ENCODE measurements around the gene DNAJB4.

- RAMPAGE, long total RNA, result no peak
- RRBS, 2 experiments, result 72 to 82% methylated on average over 2 of the region's 4 CpGs
CAGE:
- cytosol, long polyA minus RNA, result no peak
- cytosol, long polyA plus RNA, result no peak
- long polyA plus RNA, result no peak
- nucleolus, long total RNA, result no peak
- nucleus, long polyA plus RNA, result no peak
- nucleus, long total RNA, result no peak
Observed at GRCh38 chr1:76958499-76959203, 91.4 kb downstream of the ST6GALNAC5 start.

DNA sequence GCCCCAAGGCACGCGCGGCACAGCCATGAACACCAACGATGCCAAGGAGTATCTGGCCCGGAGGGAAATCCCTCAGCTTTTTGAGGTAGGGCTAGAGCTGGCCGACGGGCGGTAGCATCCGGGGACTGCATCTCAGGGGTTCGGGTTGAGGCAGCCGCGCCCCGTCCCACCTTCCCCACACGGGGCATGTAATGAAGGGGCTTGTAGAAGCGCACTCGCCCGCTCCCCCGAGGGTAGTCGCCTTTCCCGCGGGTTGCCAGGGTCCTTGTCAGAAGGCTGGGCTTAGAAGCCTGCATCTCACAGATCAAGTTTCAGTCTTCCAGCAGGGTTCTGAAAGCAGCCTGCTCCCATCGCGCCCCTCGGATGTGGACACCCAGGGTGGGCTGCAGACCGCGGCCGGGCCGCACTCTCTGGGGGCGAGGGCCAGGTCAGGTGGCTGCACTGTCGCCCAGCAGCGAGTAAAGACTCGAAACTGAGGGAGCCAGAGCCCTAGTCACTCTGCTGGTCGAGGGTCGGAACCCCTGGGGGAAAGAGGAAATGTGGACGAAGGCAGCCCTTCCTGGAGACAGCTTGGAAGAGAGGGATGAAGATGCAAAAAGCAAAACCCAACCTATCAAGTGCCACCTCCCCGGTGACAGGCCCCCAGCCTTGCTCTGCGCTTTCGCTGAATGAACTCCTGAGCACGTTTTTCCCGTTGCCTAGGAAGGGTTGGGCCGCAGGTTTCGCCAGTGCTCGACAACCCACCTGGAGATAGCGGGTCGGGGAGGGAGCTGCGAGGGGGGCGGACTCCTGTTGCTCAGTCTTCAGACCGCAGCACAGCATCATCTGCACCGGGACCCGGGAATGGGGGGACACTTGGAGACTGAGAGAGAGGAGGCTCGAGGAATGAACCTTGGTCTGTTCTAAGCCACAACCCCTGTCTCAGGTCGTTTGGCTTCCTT lies 740 bp downstream of the AK5 start:
- RAMPAGE, long total RNA, result no peak
- RRBS, 2 experiments, result 6% methylated on average over 9 of the region's 52 CpGs
CAGE:
- cytosol, long polyA minus RNA, result no peak
- cytosol, long polyA plus RNA, result no peak
- long polyA plus RNA, result no peak
- nucleolus, long total RNA, result no peak
- nucleus, long polyA plus RNA, result no peak
- nucleus, long total RNA, result no peak

DNA sequence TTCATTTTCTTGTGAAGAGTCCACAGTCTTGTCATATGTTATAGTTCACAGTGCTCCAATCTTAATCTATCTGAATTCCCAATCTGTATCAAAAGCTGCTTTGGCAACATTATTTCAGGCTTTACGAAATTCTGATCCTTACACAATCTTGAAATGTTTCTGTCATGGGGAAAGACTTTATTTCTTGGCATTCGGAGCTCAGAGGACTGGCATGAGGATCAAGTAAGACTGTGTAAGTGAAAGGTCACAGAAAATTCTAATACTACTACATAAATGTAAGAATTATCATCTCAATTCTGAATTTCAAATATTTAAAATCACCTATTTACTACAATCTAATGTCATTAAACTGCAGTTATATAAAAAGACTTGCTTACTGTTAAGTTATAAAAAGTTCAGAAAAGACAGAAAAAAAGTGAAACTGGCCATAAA lies 2.0 kb downstream of the USP33 start:
- RAMPAGE, long total RNA, result no peak
- RRBS, 2 experiments, result no CpG with 5 or more reads among the region's 2 CpGs
CAGE:
- cytosol, long polyA minus RNA, result no peak
- cytosol, long polyA plus RNA, result no peak
- long polyA plus RNA, result no peak
- nucleolus, long total RNA, result no peak
- nucleus, long polyA plus RNA, result no peak
- nucleus, long total RNA, result no peak

- RAMPAGE, long total RNA, result no peak
- RRBS, 2 experiments, result no CpG with 5 or more reads among the region's 2 CpGs
CAGE:
- cytosol, long polyA minus RNA, result no peak
- cytosol, long polyA plus RNA, result no peak
- long polyA plus RNA, result no peak
- nucleolus, long total RNA, result no peak
- nucleus, long polyA plus RNA, result no peak
- nucleus, long total RNA, result no peak
Observed at GRCh38 chr1:77832246-77832758, 52.9 kb downstream of the MIGA1 start.

DNA sequence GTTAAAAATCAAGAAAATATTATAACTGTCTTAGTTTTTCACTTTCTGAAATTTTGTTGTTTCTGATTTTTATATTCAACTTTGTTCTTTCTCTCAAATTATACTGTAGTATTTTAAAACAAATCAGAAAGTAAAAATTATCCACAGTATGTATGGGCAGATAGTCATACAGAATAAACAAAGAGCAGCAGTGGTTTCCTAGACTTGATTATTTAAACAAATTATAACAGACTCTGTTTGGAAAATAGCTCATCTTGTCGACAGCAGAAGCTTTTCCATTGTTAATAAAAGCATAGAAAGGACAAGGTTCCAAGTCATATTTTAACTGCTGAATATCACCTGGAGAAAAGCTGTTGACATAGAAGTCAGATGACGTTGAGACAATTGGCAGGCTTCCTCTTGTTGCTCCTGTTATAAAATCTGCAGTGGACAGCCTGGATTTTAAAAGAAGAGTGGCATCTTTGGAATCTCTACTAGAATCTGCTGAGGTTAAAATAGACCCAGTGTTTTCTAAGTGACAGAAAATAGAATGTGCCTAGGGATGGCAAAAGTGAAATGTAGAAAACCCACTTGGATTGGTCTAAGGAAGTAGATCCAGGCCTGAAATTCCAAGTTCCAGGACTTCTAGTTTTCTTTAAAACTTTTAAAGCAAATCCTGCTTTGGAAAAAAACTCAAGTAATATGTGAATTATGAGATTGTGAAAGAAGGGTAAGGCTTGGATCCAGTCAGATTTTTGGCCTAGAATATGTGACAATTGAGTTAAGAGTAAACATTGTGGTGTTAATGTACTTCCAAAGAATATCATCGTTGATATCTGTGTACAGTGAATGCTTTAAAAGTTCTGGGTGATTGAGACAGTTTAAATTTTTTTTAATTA lies 53.6 kb upstream of the NEXN start:
- RAMPAGE, long total RNA, result no peak
- RRBS, 2 experiments, result no CpG with 5 or more reads among the region's 3 CpGs
CAGE:
- cytosol, long polyA minus RNA, result no peak
- cytosol, long polyA plus RNA, result no peak
- long polyA plus RNA, result no peak
- nucleolus, long total RNA, result no peak
- nucleus, long polyA plus RNA, result no peak
- nucleus, long total RNA, result no peak

GRCh38 chr1:78004358-78005353 lies at the start of gene DNAJB4:
Gene DNAJB4 (plus strand): TSS chr1:78004939.
- RAMPAGE, long total RNA, result no peak
- RRBS, 2 experiments, result no CpG with 5 or more reads among the region's 17 CpGs
CAGE:
- cytosol, long polyA minus RNA, result start-site peak on the plus strand at chr1:78004863-78004946, 213 reads
- cytosol, long polyA plus RNA, result start-site peak on the plus strand at chr1:78004922-78004940, 168 and 112 reads in 2 replicates
- long polyA plus RNA, result no peak
- nucleolus, long total RNA, result start-site peak on the minus strand at chr1:78004553-78004557, 584 reads; start-site peak on the plus strand at chr1:78004934-78004945, 118 reads
- nucleus, long polyA plus RNA, result no peak
- nucleus, long total RNA, result start-site peak on the plus strand at chr1:78004936-78004940, 64 reads

GRCh38 chr1:78045615-78045701 lies 308 bp upstream of the GIPC2 start:
- RAMPAGE, long total RNA, result no peak
- RRBS, 2 experiments, result no CpG with 5 or more reads among the region's 5 CpGs
CAGE:
- cytosol, long polyA minus RNA, result no peak
- cytosol, long polyA plus RNA, result no peak
- long polyA plus RNA, result no peak
- nucleolus, long total RNA, result no peak
- nucleus, long polyA plus RNA, result no peak
- nucleus, long total RNA, result no peak

DNA sequence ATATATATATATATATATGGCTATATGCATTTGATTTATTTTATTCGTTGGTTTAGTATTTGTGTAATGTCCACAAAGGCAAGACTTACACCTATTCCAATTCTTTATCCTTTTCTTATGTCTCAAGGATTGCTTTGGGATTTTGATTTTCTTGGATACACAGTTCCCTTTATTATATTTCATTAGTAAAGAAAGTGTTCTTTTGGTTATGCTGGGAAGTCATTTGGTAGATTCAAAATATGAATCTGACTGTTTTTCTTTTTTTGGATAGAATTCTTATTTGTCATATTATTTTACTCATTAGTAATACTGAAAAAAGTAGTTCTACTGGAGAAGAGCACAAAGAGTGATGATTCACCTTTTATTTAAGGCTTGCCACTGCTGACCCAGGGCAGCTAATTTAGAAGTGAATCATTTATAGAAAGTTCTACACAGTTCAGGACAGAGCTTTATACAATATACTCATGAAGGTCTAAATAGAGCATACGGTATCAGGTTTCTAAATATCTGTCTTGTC lies 24.8 kb downstream of the GIPC2 start:
- RAMPAGE, long total RNA, result no peak
- RRBS, 2 experiments, result no CpG with 5 or more reads among the region's 2 CpGs
CAGE:
- cytosol, long polyA minus RNA, result no peak
- cytosol, long polyA plus RNA, result no peak
- long polyA plus RNA, result no peak
- nucleolus, long total RNA, result no peak
- nucleus, long polyA plus RNA, result no peak
- nucleus, long total RNA, result no peak

DNA sequence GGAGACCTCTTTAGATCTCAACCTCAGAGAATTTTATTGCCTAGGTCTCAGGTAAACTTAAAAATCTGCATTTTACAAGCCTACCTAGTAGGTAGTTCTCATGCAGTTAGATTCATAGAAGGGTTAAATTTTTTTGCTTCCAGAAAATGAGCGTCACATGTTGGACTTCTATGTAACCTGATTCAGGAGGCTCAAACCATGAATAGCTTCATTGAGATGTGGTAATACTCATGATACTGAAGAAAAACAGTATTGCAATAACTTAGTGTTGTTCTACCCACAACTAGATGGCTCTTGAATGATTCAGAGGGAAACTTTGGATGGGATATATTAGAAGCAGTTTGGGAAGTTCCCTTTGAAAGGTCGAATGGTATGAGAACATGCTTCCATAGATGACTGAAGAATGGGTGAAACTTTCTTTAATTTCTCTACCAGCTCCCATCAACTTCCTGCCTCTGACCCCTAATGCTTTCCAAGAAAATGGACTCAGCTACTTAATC lies 211.8 kb upstream of the PTGFR start:
- RAMPAGE, long total RNA, result no peak
- RRBS, 2 experiments, result no CpG with 5 or more reads among the region's 2 CpGs
CAGE:
- cytosol, long polyA minus RNA, result no peak
- cytosol, long polyA plus RNA, result no peak
- long polyA plus RNA, result no peak
- nucleolus, long total RNA, result no peak
- nucleus, long polyA plus RNA, result no peak
- nucleus, long total RNA, result no peak

- RAMPAGE, long total RNA, result no peak
- RRBS, 2 experiments, result no CpG with 5 or more reads among the region's 22 CpGs
CAGE:
- cytosol, long polyA minus RNA, result no peak
- cytosol, long polyA plus RNA, result no peak
- long polyA plus RNA, result no peak
- nucleolus, long total RNA, result no peak
- nucleus, long polyA plus RNA, result no peak
- nucleus, long total RNA, result no peak
Observed at GRCh38 chr1:78850937-78851370, 155.6 kb downstream of the ADGRL4 start.

GRCh38 chr1:81801642-81802583 lies 1.2 kb downstream of the ADGRL2 start:
- RAMPAGE, long total RNA, result no peak
- RRBS, 2 experiments, result 6 to 21% methylated on average over 43 to 45 of the region's 100 CpGs
CAGE:
- cytosol, long polyA minus RNA, result no peak
- cytosol, long polyA plus RNA, result no peak
- long polyA plus RNA, result no peak
- nucleolus, long total RNA, result no peak
- nucleus, long polyA plus RNA, result no peak
- nucleus, long total RNA, result no peak

- RAMPAGE, long total RNA, result no peak
- RRBS, 2 experiments, result no CpG with 5 or more reads among the region's 2 CpGs
CAGE:
- cytosol, long polyA minus RNA, result no peak
- cytosol, long polyA plus RNA, result no peak
- long polyA plus RNA, result no peak
- nucleolus, long total RNA, result no peak
- nucleus, long polyA plus RNA, result no peak
- nucleus, long total RNA, result no peak
Observed at GRCh38 chr1:82848077-82848623, 1047.4 kb downstream of the ADGRL2 start.

DNA sequence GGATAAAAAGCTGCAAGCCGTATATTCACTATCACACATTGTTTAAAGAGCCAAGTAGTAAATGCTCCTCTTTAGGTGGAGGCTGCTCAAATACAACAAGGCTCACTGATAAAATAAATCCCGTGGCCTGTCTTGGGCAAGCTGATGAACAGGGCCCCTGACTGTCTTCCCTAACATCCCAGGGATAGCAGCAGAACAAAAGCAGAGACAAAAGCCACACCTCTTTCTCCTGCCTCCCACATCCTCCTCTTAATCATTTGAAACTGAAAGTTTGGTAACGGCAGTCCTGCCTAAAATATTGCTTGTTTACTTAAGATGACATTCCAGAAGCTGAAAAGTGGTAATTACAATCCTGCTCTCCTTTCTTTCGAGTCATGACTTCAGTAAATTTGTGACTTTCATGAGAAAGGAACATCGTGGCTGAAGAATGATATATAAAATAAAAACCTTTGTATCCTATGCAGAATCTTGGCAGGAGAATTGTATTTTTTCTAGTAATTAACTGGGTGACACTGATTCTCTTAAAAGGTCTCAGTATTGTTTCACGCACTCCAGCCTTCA lies 357.6 kb downstream of the TTLL7 start:
- RAMPAGE, long total RNA, result no peak
- RRBS, 2 experiments, result no CpG with 5 or more reads among the region's 6 CpGs
CAGE:
- cytosol, long polyA minus RNA, result no peak
- cytosol, long polyA plus RNA, result no peak
- long polyA plus RNA, result no peak
- nucleolus, long total RNA, result no peak
- nucleus, long polyA plus RNA, result no peak
- nucleus, long total RNA, result no peak

GRCh38 chr1:83692968-83693691 lies 305.8 kb downstream of the TTLL7 start:
- RAMPAGE, long total RNA, result no peak
- RRBS, 2 experiments, result no CpG with 5 or more reads among the region's 11 CpGs
CAGE:
- cytosol, long polyA minus RNA, result no peak
- cytosol, long polyA plus RNA, result no peak
- long polyA plus RNA, result no peak
- nucleolus, long total RNA, result no peak
- nucleus, long polyA plus RNA, result no peak
- nucleus, long total RNA, result no peak

GRCh38 chr1:84144926-84145539 lies 962 bp downstream of the PRKACB start:
- RAMPAGE, long total RNA, result no peak
- RRBS, 2 experiments, result no CpG with 5 or more reads among the region's 2 CpGs
CAGE:
- cytosol, long polyA minus RNA, result no peak
- cytosol, long polyA plus RNA, result no peak
- long polyA plus RNA, result no peak
- nucleolus, long total RNA, result no peak
- nucleus, long polyA plus RNA, result no peak
- nucleus, long total RNA, result no peak

DNA sequence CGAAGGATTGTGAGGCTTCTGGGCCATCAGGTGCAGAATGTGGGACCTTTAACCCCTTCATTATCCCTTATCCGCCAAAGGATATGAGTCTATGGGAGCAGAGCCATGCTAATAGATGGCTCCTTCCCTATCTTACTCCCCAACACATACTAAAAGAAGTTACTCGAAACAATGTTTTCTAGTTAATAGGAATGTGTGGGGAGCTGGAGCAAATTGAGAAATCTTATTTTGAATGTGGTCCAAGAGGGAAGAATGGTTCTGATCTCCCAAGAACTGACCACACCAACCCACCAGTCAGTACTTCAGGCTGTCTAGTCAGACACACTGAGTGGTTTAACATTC lies 31.6 kb upstream of the DNASE2B start:
- RAMPAGE, long total RNA, result no peak
- RRBS, 2 experiments, result no CpG with 5 or more reads among the region's 3 CpGs
CAGE:
- cytosol, long polyA minus RNA, result no peak
- cytosol, long polyA plus RNA, result no peak
- long polyA plus RNA, result no peak
- nucleolus, long total RNA, result no peak
- nucleus, long polyA plus RNA, result no peak
- nucleus, long total RNA, result no peak

DNA sequence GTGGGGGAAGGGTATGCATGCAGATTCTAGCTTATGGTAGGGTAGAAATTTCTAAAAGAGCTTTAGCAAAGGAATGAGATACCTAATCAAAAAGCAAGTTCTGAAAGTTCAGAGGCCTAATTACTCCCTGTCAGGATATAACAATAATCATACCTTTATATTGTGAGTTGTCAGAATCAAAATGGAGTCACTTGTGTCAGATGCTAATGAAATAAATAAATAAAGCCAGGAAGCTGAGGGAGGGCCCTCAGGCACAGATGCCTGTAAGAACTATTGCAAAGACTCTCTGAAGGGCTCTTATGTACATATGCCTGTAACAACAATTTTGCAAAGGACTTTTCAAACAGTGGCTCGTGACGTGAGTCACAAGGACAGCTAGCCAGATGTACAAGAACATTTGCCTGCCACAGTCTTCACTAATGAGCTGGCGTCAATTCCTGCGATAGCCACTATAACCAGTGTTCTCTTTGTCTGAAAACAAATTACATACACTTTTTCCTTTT lies 27.4 kb upstream of the DNASE2B start:
- RAMPAGE, long total RNA, result no peak
- RRBS, 2 experiments, result no CpG with 5 or more reads among the region's 4 CpGs
CAGE:
- cytosol, long polyA minus RNA, result no peak
- cytosol, long polyA plus RNA, result no peak
- long polyA plus RNA, result no peak
- nucleolus, long total RNA, result no peak
- nucleus, long polyA plus RNA, result no peak
- nucleus, long total RNA, result no peak

GRCh38 chr1:84437218-84437826 lies 39.0 kb downstream of the DNASE2B start:
- RAMPAGE, long total RNA, result no peak
- RRBS, 2 experiments, result no CpG with 5 or more reads among the region's 4 CpGs
CAGE:
- cytosol, long polyA minus RNA, result no peak
- cytosol, long polyA plus RNA, result no peak
- long polyA plus RNA, result no peak
- nucleolus, long total RNA, result no peak
- nucleus, long polyA plus RNA, result no peak
- nucleus, long total RNA, result no peak

DNA sequence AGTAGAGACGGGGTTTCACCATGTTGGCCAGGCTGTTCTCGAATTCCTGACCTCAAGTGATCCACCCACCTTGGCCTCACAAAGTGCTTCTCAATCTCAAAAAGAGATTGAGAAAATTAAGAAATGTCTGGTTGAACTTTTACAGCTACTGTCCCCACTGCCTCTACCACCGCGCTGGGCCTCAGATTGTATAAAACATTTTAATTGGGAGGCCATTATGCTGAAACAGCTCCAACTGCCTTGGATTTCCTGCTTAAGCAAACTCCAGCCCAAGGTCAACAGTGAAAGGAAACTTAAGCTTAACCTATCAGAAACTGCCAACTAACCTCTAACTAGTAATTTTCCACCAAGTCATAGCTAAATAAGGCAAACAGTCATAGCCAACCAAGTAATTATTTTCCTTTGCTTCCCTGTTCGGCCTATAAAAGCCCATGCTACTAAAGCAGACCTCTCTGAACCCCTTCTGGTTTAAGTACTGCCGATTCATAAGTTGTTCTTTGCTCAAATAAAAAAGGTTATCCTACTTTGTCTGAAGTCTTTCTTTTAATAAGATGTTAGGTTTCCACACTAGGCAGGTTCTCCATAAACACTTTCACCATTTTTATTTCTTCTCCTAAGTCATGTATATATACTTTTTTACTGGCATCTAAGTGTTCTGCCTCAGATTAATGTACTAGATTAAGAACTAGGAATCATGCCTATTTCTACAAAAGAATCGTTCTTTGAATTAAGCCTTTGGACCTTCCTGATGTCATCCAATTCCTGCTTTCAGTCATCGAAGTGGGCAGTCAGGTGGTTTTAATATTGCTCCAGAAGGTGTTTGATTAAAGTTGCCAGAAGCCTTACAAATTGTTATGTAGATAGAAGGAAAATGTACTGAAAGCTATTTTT lies 1.1 kb downstream of the CTBS start:
- RAMPAGE, long total RNA, result no peak
- RRBS, 2 experiments, result no CpG with 5 or more reads among the region's 8 CpGs
CAGE:
- cytosol, long polyA minus RNA, result no peak
- cytosol, long polyA plus RNA, result no peak
- long polyA plus RNA, result no peak
- nucleolus, long total RNA, result no peak
- nucleus, long polyA plus RNA, result no peak
- nucleus, long total RNA, result no peak

GRCh38 chr1:84756435-84756768 lies 66.1 kb upstream of the SSX2IP start:
- RAMPAGE, long total RNA, result no peak
- RRBS, 2 experiments, result no CpG with 5 or more reads among the region's 2 CpGs
CAGE:
- cytosol, long polyA minus RNA, result no peak
- cytosol, long polyA plus RNA, result no peak
- long polyA plus RNA, result no peak
- nucleolus, long total RNA, result no peak
- nucleus, long polyA plus RNA, result no peak
- nucleus, long total RNA, result no peak

Data from GM12878 (cell line).